Left lobe of liver (tissue), 1 donor: ENCODE measurements around the gene SLC25A24.

DNA sequence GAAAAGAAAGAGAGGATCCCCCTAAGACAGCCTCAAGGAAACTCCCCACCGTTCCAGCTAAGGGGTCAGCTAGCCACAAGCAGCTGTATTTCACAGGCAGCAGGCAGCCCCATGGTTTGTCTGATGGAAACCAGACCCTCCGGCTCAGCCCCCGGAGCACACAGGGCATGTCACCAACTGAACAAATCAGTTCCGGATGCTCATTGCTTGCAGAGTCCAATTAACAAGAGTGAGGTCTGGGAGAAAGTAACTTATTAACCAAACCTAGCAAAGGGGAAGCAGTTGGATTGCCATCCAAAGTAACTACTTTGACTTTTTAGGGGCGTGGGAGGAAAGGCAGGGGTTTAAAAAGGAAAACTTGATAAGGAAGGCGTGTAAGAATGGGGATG, 1423.8 kb upstream of the PRMT6 start:
- PRO-cap, result no peak

DNA sequence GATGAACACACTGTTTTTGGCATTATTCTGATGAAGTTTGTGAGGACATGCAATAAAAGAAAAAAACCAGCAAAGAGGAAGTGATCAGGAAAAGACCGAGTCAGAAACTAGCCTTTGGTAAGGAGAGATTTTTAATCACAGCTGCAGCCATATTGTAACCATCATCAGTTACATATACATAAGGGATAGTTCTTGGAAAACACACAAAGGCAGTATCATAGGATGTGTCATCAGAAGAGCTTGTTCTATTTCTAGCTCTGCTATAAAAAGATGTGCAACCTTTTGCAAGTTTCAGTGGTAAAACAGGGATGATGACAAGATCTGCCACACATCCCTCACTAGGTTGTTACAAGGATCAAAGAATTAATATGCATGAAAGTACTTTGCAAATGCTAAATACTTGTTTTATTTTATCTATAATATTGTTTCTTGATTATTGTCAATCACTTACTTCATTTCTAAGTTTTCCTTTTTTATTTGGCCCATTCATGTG, 342.0 kb downstream of the VAV3 start:
- PRO-cap, result no peak

DNA sequence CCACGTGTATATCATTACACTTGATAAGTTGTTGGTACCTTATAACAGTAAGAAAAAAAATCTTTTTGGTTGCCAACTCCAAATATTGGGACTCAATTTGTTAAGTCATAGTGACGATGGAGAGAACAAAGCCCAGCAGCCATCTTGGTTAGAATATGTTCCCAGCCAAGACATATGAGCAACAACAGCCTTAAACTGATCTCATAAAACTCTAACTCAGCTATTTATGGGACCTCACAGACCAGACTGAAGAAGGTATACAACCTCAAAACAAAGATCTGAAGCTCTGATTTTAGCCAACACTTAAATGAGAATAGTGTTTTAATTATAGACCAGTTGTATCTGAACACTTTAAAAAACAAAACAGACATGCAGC, 281.3 kb downstream of the VAV3 start:
- PRO-cap, result no peak

GRCh38 chr1:107689253-107689728, 275.7 kb downstream of the VAV3 start:
- PRO-cap, result no peak

DNA sequence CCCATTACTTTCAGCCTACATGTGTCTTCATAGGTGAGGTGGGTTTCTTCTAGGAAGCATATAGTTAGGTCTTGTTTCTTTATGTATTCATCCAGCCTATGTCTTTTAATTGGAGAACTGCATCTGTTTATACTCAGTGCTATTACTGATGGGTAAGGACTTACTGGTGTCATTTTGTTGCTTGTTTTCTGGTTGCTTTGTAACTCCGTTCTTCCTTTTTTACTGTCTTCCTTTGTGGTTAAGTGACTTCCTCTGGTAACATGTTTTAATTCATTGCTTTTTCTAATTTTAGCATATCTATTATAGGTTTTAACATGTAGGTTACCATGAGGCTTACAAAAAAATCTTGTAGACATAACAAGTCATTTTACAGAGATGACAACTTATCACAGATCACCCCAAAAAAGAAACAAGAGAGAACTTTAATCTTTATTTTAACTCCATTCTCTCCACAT, 160.8 kb downstream of the VAV3 start:
- PRO-cap, result no peak

DNA sequence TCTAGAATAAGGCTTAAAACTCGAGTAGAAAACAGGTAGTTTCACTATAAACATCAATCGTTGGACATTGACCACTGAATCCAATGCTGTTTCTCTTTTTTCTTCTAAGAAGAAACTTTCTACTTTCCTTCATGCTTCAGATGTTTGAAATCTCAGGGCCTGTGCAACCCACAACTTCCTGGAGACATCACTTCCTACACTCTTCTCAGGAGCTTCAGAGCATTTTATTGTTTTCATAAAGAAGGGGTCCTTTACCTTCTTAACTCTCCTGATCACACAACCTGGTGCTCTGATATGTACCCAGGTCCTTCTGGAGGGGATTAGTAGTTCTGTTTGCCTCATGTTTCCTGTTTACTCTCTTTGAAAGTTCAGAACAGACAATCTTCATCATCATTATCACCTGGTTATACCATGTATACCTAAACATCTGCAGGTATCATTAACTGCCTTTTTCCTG, 113.0 kb upstream of the VAV3 start:
- PRO-cap, result no peak

- PRO-cap, result no peak
Observed at GRCh38 chr1:108107606-108107985, 92.5 kb downstream of the SLC25A24 start.

DNA sequence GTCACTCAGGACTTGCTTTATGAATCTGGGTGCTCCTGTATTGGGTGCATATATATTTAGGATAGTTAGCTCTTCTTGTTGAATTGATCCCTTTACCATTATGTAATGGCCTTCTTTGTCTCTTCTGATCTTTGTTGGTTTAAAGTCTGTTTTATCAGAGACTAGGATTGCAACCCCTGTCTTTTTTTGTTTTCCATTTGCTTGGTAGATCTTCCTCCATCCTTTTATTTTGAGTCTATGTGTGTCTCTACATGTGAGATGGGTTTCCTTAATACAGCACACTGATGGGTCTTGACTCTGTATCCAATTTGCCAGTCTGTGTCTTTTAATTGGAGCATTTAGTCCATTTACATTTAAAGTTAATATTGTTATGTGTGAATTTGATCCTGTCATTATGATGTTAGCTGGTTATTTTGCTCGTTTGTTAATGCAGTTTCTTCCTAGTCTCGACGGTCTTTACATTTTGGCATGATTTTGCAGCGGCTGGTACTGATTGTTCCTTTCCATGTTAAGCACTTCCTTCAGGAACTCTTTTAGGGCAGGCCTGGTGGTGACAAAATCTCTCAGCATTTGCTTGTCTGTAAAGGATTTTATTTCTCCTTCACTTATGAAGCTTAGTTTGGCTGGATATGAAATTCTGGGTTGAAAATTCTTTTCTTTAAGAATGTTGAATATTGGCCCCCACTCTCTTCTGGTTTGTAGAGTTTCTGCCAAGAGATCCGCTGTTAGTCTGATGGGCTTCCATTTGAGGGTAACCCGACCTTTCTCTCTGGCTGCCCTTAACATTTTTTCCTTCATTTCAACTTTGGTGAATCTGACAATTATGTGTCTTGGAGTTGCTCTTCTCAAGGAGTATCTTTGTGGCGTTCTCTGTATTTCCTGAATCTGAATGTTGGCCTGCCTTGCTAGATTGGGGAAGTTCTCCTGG, 34.4 kb downstream of the SLC25A24 start:
- PRO-cap, result no peak

DNA sequence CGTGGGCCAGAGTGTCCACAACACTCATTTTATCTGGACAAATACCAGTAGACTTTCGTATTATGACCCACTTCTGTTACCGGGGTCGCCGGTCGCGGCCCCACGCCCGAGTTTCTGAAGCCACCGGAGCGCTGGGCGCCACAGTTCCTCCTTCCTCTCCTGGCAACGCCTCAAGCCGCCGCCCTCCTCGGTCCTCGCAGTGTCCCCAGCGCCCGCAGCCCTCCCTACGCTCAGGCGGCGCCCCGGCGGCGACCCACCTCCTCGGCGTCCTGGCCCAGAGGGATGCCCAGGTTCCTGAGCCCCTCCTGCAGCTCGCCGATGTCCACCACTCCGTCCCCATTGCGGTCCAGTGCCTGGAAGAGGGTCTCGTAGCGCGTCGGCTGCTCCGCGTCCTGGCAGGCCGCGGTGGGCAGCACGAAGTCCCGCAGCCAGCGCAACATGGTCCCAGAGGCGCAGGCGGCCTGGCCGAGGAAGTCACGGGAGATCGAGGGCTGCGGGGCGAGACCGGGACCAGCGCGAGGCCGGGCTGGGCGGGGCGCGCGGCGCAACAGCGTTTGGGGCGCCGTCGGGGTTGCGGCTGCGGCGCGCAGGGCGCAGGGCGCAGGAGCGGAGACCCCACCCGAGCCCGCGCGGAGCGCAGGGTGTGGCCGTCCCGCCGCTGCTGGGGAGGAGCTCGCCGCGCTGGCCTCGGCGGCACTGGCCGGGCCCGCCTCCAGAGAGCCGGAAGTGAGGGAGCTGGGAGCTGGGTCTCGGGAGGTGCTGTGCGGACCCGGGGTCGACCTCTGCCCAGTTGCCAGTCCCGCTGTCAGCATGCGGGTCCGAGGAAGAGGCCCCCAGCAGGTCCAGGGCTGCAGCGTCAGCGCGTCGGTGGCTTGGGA, at the start of gene SLC25A24:
Gene SLC25A24 (minus strand): TSS at position 645 of the 878 bp plus-strand sequence.
- PRO-cap, result bidirectional peak, plus-strand start at position 715 of the sequence, minus-strand start at position 631 of the sequence

DNA sequence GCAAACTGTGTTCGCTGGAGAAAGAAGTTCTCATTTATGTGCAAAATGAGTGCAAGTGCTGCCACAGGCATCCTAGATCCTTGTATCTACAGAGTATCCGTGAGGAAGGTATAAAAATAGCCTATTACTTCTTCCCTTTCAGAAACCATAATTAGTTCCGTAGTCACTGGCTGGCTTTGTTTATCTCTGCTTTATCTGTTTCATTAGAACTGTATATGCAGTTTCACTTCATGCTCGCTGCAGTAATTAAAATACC, 40.6 kb downstream of the EEIG2 start:
- PRO-cap, result no peak

DNA sequence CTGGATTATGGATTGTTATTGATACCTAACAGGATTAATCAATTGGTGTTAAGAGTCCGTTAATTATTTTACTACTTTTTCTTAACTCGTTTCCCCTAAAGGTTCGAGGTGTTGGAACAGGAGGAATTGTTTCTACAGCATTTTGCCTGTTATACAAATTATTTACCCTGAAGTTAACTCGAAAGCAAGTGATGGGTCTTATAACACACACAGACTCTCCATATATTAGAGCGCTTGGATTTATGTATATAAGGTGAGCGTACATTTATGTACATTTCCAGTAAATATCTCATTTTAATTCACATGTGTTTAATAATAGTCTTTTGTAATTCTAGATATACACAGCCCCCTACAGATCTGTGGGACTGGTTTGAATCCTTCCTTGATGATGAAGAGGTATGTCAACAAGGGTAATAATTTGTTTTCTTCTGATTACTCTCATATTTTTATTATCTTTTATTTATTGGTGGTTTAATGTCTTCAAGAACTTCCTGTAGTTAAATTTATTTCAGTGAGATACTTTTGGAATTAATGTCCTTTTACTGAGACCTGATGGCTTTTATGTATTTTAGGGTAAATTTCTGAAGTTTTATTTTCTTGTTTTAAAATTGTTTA, 3.9 kb downstream of the PRPF38B start:
- PRO-cap, result no peak

DNA sequence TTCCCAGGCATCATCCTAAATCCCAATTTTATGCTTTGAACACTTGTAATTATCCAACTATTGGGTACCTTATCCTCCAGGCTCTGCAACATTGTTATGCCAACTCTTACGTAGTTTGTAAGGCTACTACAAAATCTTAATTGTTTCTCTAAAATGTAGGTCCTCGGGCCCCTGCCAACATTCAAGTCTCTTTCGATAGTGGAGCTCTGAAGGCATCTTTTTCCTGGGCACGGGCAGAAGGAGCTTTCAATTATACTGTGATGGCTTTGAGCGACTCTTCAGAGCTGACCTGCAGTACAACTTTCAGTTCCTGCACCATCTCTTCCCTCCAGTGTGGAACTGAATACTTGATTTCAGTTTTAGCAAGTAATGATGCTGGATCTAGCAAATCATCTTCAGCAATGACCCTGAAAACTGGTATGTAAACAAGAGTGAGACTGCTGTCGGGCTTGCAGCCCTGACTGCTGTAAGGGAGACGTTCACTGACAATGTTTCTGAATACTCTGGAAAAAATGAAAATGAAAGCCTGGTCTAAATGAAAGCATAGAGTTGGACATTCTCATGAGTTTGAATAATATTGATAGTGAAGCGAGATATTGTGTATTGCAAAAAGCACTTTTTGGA, 9.6 kb downstream of the FNDC7 start:
- PRO-cap, result no peak

- PRO-cap, result no peak
Observed at GRCh38 chr1:108816002-108816899, 40.6 kb downstream of the AKNAD1 start.

GRCh38 chr1:108936809-108937395, 26.4 kb downstream of the CLCC1 start:
- PRO-cap, result no peak

DNA sequence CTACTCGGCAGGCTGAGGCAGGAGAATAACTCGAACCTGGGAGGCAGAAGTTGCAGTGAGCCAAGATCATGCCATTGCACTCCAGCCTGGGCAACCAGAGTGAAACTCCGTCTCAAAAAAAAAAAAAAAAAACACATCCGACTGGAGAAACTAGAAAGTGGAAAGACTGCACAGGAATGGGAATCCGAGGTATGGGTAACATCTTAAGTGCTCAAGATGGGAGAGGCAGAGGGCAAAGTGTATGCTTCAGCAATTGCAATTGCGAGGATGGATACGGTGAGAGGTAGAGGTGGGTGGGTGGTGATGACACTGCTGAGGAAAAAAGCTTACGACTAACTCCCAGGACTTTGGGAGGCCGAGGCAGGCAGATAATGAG, 9.4 kb downstream of the CLCC1 start:
- PRO-cap, result no peak

DNA sequence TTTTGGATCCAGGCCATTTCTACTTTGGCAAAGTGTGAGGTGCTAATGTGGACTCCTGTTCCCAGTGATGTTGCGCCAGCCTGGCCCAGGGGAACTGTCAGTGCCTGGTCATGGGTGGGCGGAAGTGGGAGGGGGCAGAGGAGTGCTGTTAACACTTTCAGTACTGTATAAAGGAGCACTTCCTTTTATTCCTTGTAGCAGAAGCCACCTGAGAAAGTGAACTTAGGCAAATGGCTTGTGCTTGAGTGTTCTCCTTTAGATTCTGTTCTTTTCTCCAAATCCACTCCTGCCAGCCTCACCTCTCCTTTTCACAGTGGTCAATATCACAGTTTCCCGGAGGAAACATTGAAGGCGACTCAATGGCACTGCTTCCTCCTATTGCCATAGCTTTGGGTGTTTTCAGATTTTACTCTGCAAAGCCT, 20.0 kb downstream of the ELAPOR1 start:
- PRO-cap, result unidirectional peak, minus-strand start at position 66 of the sequence

GRCh38 chr1:109149782-109150538, 36.0 kb downstream of the ELAPOR1 start:
- PRO-cap, result bidirectional peak, plus-strand start at chr1:109150132, minus-strand start at chr1:109150043

GRCh38 chr1:109185315-109186562, 28.0 kb upstream of the SARS1 start:
- PRO-cap, result no peak

DNA sequence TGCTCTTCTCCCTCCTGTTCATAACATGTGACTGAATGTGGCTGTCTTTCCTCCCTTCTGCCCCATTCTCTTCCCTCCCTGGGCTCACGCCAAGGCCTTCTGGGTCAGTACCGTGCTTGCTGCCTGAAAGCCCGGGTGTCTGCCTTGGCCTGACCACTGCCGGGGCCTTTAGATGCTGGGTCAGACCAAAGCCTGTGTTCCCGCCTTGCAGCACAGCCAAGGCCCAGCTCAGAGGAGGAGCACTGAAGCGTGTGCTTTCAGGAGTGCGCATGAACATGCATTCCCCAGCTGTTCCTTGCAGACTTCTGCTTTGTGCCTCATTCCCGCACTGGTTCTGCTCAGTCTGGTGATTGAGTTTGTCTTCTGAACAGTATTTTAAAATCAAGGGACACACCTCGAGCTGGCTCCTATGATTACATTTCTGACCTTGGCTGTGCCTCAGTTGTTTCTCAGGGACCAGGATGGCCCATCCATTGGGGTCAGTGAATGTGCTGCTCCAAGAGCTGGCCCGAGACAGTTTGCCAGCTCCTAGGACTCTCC, 26.9 kb upstream of the SARS1 start:
- PRO-cap, result no peak

- PRO-cap, result no peak
Observed at GRCh38 chr1:109197784-109198821, 15.6 kb upstream of the SARS1 start.